Left ventricle myocardium (tissue), 1 donor: ENCODE measurements around a stretch of chr5.

GRCh38 chr5:96742438-96743022 is 65.2 kb downstream of the ERAP1 start:
- PRO-cap: unidirectional peak, minus-strand start at chr5:96742741

GRCh38 chr5:96743117-96743845 is 64.5 kb downstream of the ERAP1 start:
- PRO-cap: unidirectional peak, plus-strand start at chr5:96743602

DNA sequence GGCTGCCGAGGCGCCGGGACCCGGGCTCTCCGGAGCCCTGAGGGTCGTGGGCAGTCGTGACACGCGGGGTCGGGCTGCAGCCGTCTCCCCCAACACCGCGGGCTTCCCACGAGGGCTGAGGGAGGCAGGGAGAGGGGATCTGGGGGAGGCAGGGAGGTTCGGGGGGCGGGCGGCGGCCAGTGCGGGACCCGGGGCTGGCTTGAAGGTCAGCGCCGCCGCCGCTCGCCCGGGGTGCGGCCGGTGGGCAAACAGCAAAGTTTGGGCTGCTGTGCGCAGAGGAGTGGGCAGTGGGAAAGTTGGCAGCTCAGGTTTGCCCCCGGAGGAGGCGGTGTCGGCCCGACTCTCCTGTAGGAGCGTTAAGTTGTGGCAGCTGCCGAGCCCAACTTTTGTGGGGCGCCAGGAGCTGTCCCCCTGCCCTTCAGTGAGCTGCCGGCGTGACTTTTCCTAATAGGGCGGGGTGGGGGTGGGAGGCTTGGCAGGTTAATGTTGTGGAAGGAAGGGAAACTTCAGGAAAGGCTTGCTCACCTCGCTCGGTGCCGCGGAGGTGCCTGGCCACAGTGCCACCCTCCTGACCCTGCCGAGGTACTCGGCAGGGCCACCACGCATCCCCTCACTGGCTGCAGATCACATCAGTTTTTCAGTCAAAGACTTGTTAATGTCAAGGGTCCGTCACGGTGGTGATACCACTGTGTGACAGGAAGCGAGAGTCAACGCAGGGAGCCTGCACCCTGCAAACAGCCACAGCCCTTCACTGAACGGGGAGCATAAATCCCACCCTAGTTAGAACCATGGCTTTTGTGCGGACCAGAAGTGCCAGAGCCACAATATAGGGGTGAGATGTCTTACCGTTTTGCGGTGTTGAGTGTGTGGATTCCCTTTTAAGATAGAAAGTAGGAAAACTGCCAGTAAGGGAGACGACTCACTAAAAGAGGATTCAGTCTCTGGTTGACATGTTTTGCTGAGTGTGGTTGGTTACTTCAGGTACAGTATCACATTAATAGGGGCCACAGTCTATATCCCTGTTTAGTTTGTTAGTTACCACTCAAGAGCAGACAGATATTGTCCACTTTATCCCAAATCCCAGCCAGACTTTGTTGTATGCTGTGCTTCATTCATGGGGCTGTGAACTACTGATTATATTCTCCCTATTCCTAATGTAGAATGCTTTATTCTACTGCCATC is 693 bp downstream of the LNPEP start:
- PRO-cap: bidirectional peak, plus-strand start at position 536 of the sequence, minus-strand start at position 420 of the sequence

DNA sequence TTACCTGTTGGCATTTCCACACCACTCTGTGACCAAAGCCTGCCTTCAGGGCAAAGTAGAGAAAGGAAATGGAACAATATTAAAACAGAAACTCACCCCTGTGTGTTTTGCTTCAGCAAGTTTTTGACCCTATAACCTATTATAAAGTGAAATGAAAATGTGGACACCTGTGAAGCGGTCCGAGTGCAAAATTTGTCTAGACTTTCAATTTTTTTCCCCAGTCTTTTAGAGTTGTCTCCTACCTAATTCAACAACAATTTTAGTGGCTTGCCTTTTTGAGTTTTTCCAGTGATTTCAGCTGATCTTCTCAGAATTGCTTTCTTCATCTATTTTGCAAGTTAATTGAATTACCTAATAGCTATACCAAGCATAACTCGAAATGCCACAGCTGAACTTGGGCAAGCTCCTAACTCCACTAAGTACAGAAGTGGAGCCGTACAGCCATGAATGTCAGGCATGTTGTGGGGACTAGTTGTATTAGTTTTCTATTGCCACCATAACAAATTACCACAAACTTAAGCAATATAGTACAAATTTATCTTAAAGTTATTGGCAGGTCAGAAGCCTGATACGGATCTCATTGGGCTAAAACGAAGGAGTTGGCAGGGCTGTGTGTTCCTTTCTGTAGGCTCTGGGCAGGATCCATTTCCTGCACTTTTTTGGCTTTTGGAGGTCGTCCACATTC is 22.3 kb downstream of the LNPEP start:
- PRO-cap: no peak

- PRO-cap: no peak
Observed at GRCh38 chr5:97001064-97001632, 65.3 kb downstream of the LNPEP start.

DNA sequence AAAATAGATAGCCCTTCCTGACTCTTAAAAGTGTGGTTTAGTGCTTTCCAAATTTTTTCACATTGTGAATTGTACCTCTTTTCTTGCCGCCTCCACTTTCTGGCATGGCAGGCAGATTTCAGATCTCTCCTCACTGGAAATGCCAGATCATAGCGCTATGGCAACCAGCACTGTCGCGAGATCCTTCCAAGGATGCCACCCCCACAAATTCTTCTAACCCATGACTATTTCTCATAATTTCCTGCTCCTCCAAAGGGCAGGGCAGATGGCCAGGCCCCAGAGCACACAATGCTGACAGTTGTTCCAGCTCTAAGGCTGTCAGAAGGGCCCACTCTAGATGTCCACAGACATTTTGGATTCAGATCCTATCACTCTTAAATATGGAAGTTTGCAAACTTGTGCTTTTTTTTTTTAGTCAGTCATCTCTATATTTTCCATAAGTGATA is 446.2 kb upstream of the RIOK2 start:
- PRO-cap: no peak

DNA sequence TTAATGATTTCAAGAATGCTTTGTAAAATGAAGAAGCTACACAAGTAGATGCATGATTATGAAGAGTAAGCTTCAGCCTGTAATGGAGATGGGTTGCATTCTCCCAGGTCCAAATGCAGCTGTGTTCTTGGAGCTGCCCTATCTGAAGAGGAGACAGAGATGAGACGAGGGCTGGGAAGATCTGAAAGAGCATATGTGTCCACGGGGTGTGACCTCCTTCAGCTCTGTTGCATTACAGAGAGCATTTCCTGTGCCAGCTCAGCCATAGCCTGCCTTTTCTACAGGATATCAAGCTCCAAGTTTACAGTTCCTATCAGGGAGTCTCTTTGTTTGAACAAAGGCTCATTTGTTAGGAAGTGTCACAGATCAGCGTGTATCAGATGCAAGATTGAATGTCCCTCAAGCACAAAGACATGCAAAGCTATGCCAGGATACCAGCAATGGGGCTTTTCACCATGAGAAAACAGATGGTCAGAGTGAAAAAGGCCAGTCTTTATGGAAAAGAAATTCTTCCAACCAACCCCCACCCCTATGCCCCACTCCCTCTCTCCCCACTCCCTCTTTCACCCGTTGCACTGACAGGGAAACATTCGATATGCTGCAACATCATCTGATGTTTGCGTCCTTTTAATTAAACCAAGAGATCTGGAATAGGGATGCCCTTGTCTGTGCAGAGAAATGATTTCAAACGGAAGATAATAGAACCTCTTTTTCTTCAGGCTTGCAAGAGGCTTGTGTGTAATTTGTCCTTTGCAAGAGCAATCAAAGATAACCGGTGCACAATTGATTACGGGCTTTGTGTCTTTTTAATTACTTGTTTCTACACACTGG is 263.2 kb upstream of the RGMB start:
- PRO-cap: no peak

DNA sequence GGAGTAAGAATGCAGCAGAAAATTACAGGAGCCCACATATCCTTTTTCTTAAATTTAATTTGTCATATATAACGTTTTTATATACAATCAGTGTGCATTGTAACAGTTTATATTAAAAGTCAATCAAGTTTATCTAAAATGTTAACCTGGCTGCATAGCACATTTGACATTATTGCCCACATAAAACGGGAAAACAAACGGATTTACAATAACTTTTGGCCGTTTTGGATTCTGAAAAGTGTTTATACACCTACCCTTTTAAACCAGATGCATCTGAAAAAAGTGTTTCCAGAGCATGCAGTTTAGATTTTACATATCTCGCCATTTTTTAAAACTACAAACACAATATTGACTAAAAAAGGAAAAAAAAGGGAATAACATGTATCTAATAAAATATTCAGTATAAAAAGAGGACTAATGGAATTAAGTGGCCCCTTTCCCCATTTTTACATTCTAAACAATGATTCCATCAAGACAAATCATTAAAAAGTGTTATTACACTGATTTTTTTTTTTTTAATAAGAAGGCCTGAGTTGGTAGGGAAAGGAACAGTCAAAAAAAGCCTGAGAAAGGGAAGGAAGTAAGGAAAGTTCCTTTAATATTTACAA is 73.5 kb downstream of the CHD1 start:
- PRO-cap: no peak

DNA sequence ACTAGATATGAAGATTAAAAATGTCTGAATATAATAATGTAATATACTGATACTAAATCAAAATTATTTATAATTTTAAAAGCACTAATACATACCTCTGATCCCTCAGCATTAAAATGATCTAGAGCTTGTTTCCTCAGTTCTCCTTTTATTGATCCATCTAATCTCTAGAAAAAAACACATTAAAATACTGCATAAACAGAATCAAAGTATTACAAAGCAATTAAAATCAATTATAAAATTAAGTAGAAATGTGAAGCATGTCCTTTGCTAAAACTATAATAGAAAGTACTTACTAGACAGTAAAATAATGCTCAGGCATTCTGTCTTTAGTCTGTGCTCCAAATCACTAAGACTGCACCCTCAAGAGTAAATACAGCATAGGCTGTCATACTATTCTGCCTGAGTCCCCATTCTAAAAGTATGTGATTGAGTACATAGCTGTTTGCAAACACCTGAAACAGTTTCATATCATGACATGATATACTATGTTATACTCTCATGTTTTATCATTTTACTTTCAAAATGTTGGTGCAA is 43.3 kb downstream of the CHD1 start:
- PRO-cap: no peak

DNA sequence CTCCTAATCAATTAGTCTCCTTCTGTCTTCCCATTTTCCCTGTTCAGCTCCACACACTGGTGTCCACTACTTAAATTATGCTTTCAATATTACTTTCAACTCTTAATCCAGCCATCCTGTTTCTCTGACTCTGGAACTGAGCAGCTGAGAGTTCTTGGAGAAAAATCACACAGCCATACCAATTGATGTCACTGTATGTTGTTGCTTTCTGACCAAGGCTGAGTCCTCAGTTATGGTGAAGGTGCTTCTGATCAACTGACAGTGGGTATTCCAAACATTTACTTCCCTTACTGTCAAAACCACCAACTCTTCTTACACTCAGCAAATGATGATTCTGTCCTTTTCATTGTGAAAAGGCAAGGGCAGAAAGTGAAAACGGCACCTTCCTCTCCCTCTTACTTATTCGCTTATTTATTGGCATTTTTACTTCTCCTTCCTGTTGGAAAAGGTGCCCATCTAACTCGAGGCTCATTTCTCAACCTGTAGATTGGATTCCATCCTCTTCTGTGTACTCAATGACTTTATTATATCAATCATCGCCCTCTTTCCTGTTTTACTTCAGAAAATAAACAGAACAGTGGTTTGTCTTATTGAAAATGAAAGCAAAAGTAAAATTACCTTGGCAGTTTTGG is 104.2 kb upstream of the CHD1 start:
- PRO-cap: no peak

- PRO-cap: no peak
Observed at GRCh38 chr5:100595229-100595869, 60.2 kb downstream of the FAM174A start.

DNA sequence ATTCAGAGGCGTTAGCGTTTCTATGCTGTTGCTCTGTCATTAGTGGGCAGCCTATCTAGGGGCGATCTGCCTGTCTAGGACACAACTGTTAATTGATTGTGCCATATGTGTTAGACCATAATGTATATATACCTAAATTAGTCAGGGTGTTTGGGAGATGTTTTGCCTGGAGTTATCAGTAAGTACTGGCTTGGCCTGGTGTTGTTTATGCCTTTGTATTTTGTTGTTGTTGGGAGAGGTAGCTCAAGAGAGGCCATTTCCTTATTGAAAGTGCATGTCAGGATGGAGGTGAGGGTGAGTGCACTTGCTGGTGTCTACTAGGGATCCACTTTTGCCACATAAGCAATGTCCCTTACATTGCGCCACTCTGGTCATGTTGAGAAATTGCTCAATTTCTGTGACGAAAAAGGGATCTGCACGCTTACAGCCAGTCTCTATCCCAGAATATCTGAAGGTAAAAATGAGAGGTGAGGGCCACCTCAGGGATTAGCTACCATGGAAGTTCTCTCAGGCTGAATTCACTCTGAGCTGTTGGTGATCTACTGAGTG is 123.2 kb downstream of the ST8SIA4 start:
- PRO-cap: no peak

- PRO-cap: no peak
Observed at GRCh38 chr5:100827155-100828002, 75.7 kb downstream of the ST8SIA4 start.

- PRO-cap: no peak
Observed at GRCh38 chr5:100902329-100903012, 611 bp downstream of the ST8SIA4 start.

DNA sequence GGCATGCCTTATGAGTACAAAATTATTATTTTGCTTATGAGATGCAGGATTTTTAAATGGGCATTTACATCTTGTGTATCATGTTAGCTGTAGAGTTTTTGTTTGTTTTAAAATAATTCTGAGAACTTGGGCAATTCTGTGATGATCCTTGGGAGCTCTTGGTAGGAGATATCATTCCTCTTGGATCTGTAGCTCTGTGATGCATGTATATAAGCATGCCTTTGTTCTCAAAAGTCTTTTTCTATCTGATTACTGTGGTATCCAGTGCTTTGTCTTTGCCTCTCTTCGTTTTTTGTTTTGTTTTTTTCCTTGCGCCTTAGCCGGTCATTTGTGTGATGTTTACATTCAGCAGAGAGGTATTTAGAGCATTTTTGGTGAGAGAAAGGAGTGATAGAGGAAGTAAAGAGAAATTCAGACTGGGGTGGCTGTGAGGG is 110.0 kb downstream of the PAM start:
- PRO-cap: no peak

DNA sequence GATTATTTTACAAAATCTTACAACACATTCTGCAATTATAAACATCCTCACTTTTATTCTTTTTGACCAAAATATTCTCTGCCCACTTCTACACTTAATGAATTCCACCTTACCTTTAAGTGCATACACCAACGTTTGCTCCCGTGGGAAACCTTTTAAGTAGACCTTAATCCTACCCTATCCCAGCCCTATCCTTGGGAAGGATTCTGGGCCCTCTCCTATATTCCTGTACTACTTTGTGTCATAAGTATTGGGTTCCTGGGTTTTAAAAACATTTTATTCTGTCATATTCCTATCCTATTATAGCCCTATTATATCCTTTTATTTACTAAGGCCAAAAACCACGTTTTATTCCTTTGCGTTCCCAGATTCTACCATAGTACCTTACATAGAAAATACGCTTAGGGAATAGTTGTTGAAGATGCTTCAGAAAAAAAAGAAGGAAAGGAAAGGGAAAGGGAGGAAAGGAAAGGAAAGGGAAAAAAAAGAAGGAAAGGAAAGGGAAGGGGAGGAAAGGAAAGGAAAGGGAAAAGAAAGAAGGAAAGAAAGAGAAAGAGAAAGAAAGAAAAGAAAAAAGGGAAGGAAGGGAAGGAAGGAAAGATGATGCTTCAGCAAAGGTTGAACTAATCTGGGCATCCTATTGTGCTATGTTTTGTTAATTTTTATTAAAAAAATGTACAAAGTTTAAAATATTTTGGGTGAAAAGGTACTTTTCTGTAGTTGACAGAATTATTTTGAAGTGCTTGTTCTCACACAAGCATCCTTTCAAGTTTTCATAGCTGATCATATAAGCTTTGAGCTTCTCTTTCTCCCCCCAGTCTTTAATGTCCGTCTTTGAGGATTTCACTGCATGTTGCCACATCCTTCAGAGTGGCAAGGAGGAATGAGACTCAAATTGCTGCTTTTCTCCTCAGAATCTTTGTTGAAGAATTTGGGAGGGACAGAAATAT is 131.5 kb downstream of the GIN1 start:
- PRO-cap: no peak

DNA sequence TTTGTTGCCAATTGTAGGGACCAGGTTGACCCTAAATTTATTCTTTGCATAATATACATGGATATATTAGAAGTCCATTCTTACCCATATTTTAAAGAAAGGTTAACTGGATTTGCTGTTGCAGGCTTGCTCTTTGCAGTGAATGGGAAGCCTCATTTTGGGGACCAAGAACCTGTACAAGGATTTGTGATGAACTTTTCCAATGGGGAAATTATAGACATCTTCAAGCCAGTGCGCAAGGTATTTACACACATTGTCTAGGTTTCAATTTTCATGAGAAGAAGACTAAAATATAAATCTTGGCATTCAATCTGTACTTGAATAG is 110.3 kb downstream of the GIN1 start:
- PRO-cap: no peak

- PRO-cap: no peak
Observed at GRCh38 chr5:103035446-103035877, 84.5 kb downstream of the GIN1 start.

DNA sequence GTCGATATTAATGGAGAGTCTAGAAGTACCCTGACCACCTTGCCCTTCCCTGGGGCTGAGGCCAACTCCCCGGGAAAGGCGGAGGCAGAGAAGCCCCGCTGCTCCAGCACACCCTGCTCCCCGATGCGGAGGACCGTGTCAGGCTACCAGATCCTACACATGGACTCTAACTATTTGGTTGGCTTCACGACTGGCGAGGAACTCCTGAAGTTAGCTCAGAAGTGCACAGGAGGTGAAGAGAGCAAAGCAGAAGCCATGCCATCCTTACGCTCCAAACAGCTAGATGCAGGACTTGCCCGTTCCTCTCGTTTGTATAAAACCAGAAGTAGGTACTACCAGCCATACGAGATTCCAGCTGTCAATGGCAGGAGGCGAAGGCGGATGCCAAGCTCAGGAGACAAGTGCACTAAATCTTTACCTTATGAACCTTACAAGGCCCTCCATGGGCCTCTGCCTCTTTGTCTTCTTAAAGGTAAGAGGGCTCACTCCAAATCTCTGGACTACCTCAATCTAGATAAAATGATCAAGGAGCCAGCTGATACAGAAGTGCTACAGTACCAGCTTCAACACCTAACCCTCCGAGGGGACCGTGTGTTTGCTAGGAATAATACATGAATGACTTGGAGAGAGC is 17.5 kb downstream of the MACIR start:
- PRO-cap: no peak

- PRO-cap: no peak
Observed at GRCh38 chr5:103602421-103602858, 39.9 kb upstream of the NUDT12 start.